Measurements from ENCODE around the genes PHF11 and EBPL.

DNA sequence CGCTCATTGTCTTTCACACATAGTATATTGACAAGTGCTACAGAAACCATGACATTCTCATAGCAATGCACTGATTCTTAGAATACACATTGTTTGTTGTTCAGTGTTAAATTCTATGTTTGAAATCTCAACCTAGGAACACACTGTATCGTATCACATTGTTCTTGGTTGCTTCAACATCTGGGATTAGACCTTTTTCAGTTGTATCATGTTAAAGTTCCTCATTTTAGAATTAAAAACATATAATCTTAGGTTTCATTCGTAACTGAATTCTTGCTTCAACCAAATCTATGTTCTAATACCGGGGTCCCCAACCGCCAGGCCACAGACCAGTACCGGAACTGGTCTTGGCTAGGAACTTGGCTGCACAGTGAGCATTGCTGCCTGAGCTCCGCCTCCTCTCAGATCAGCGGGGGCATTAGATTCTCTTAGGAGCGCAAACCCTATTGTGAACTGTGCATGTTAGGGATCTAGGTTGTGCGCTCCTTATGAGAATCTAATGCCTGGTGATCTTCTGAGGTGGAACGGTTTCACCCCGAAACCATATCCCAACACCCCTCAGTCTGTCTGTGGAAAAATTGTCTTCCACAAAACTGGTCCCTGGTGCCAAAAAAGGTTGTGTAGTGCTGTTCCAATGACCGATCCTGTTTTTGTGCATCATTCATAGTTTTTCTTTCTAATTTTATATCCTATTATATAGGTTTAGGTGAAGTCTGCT is 19.2 kb downstream of the ITM2B start:
- RRBS: no CpG with 5 or more reads among the region's 13 CpGs
CAGE:
- cytosol, long polyA plus RNA: no peak
- long polyA plus RNA: no peak
- nucleus, long polyA plus RNA: no peak

DNA sequence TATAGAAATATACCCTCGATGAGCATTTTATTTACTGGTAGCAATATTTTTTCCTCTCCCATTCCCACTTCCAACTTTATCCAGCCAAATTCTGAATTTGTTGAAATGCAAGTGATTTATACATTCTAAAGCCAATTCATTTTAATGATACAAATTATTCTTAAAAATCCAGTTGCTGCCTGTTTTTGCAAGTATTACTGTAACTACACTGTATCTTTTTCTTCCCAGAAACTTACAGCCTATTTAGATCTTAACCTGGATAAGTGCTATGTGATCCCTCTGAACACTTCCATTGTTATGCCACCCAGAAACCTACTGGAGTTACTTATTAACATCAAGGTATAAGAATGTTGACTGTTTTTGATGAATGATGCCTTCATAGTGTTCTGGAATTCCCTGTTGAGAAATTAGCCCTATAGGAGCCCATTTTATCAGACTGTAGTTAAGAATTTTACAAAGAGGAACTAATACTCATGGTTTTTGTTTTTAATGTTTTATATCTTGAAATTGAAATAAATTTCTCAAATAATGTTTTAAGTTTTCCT is 25.0 kb downstream of the ITM2B start:
- RRBS: no CpG with 5 or more reads among the region's 1 CpG
CAGE:
- cytosol, long polyA plus RNA: no peak
- long polyA plus RNA: no peak
- nucleus, long polyA plus RNA: no peak

DNA sequence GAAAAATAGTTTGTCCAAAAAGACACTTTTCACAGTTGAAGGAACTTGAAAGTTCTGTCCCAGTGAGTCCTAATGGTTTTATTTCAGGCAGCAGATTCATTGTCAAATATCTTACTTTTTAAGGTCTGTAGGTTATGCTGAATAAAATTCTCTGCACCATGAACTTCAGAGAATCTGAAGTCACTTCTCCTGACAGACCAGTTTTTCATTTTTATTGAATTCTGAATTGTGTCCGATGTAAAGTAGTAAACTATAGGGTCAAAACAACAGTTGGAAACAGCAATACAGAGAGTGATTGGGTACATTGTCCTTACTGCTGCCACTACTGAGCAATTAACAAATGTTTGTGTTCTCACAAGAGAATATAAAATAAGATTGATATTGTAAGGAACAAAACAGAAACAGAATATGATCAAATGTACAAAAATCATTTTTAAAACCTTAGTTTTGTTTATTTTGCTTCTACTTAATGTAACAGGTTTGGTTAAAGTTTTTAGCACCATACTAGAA is 1.6 kb downstream of the LPAR6 start:
- RRBS: no CpG with 5 or more reads among the region's 1 CpG
CAGE:
- cytosol, long polyA plus RNA: no peak
- long polyA plus RNA: no peak
- nucleus, long polyA plus RNA: no peak

DNA sequence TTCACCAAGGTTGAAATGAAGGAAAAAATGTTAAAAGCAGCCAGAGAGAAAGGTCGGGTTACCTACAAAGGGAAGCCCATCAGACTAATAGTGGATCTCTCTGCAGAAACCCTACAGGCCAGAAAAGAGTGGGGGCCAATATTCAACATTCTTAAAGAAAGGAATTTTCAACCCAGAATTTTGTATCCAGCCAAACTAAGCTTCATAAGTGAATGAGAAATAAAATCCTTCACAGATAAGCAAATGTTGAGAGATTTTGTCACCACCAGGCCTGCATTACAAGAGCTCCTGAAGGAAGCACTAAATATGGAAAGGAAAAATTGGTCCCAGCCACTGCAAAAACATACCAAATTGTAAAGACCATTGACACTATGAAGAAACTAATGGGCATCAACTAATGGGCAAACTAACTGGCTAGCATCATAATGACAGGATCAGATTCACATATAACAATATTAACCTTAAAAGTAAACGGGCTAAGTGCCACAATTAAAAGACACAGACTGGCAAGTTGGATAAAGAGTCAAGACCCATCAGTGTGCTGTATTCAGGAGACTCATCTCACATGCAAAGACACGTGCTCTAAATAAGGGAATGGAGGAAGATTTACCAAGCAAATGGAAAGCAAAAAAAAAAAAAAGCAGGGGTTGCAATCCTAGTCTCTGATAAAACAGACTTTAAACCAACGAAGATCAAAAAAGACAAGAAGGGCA is 5.3 kb upstream of the LPAR6 start:
- RRBS: no CpG with 5 or more reads among the region's 4 CpGs
CAGE:
- cytosol, long polyA plus RNA: no peak
- long polyA plus RNA: no peak
- nucleus, long polyA plus RNA: no peak

- RRBS: no CpG with 5 or more reads among the region's 17 CpGs
CAGE:
- cytosol, long polyA plus RNA: no peak
- long polyA plus RNA: no peak
- nucleus, long polyA plus RNA: no peak
Observed at GRCh38 chr13:48492457-48493416, 40.1 kb downstream of the RCBTB2 start.

- RRBS: no CpG with 5 or more reads among the region's 4 CpGs
CAGE:
- cytosol, long polyA plus RNA: no peak
- long polyA plus RNA: no peak
- nucleus, long polyA plus RNA: no peak
Observed at GRCh38 chr13:48581084-48581353, 48.1 kb upstream of the RCBTB2 start.

- RRBS: no CpG with 5 or more reads among the region's 1 CpG
CAGE:
- cytosol, long polyA plus RNA: no peak
- long polyA plus RNA: no peak
- nucleus, long polyA plus RNA: no peak
Observed at GRCh38 chr13:48654478-48654901, 761 bp downstream of the CYSLTR2 start.

GRCh38 chr13:48655089-48655694 is 1.5 kb downstream of the CYSLTR2 start:
- RRBS: no CpG with 5 or more reads among the region's 7 CpGs
CAGE:
- cytosol, long polyA plus RNA: no peak
- long polyA plus RNA: no peak
- nucleus, long polyA plus RNA: no peak

- RRBS: no CpG with 5 or more reads among the region's 6 CpGs
CAGE:
- cytosol, long polyA plus RNA: no peak
- long polyA plus RNA: no peak
- nucleus, long polyA plus RNA: no peak
Observed at GRCh38 chr13:49136275-49136791, 83.8 kb upstream of the MLNR start.

DNA sequence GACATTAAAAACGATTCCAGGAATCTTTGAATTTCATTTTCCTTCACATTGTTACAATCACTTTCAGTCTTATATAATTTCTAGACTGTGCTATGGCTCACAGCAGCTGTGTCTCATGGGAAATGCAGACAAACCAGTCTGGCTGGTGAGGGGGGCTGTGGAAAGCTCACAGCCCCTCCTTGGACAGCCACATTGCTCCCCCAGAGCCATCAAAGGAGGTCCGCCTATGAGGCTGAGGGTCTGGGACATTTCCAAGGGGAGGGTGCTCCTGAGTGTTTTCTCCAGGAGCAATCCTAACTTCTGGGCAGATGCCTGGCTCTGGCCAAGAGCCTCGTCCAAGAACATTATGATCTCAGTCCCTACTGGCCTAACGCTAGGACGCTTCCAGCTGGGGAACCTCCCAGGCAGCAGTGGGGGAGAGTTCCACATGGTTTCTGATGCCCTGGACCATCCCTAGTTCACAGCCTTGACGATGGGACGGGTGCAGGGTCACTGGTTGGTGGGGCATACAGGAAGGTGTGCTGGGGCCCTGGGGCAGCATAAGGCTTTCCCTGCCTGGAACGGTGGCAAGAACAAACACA is 60.4 kb downstream of the CDADC1 start:
- RRBS: no CpG with 5 or more reads among the region's 8 CpGs
CAGE:
- cytosol, long polyA plus RNA: no peak
- long polyA plus RNA: no peak
- nucleus, long polyA plus RNA: no peak

GRCh38 chr13:49495769-49497018 is at the start of gene PHF11:
Gene PHF11 (plus strand): TSS chr13:49495953.
- RRBS: 1% methylated on average over 26 of the region's 78 CpGs
CAGE:
- cytosol, long polyA plus RNA: start-site peak on the plus strand at chr13:49495943-49496004, 615 and 528 reads in 2 replicates
- long polyA plus RNA: start-site peak on the plus strand at chr13:49495943-49495998, 549 and 517 reads in 2 replicates
- nucleus, long polyA plus RNA: start-site peak on the plus strand at chr13:49495943-49496047, 725 and 1,247 reads in 2 replicates

GRCh38 chr13:49530295-49530899 is 34.6 kb downstream of the PHF11 start:
- RRBS: no CpG with 5 or more reads among the region's 8 CpGs
CAGE:
- cytosol, long polyA plus RNA: no peak
- long polyA plus RNA: no peak
- nucleus, long polyA plus RNA: no peak

DNA sequence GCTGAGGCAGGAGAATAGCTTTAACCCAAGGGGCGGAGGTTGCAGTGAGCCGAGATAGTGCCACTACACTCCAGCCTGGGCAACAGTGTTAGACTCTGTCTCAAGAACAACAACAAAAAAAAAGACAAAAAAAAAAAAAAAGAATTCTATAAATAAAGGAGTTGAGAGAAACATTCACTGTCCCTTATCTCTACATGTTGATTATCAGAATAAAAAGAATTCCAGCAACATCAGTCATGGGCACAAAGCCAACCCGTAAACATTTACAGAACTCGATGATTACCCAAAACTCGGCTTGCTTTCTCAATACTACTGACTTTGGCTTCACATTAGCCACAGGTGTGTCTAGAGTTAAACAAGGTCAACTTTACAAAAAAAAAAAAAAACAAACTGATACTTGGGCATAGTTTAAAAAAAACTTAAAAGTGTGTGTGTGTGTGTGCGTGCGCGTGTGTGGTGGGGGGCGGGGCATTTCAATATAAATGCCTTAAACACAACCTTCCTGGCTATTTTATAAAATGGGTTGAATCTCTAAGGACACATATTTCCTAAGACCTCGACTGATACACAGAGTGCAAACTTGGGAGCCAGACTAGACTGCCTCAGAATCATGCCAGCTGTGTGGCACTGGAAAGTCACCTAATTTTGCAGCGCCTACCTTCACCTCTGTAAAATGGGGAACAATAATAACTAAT is 1.1 kb downstream of the EBPL start:
- RRBS: no CpG with 5 or more reads among the region's 11 CpGs
CAGE:
- cytosol, long polyA plus RNA: no peak
- long polyA plus RNA: no peak
- nucleus, long polyA plus RNA: no peak

DNA sequence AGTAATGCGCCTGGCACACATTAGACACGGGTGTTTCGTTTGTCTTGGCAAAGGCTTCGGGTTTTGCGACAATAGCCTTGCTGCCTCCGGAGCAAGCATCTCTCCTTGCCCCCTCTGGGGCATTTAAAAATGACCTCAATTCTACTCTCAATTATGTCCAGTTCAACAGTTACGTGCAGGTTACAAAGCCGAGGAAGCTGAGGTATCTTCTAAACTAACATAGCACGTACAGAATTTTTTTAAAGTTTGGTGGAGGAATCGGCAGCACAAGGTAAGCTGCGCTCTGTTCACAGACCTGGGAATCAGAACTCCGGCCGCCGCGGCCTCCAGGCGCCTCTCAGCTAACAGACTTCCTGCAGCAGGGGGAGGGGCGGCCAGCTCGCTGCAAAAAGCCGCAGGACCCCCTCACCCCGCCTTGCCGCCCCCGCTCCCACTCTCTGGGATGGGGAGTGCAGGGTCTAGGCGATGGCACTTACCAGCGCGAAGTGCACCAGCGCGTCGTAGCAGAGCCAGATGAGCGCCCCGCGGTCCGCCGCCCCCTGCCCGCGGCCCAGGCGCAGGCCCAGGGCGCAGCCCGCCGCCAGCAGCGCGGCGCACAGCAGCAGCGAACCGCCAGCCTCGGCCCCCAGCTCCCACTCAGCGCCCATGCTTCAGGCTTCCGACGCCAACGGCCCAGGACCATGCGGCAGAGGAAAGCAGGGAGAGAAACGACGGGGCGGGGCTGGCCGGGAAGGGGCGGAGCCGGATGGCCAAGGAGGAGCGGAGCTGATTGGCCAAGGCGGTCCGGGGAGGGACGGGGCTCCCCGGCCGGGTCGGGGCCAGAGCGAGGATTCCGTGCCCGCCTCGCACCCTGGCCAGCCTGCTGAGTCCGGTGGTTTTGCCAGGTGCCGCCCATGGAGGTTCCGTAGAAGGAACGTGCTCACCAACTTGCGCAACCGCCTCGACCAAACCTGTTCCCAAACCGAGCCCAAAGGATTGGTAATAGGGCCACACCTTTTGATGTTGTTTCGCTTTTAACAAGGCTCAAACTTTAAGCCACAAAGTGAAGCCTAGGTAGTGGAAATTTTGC is at the start of gene EBPL:
Gene EBPL (minus strand): TSS at position 709 of the 1,069 bp plus-strand sequence.
- RRBS: under 1% methylated on average over 7 of the region's 76 CpGs
CAGE:
- cytosol, long polyA plus RNA: start-site peak on the minus strand centred at position 688 of the sequence, 44 bp wide, 52 and 203 reads in 2 replicates
- long polyA plus RNA: start-site peak on the minus strand centred at position 691 of the sequence, 44 bp wide, 58 and 321 reads in 2 replicates
- nucleus, long polyA plus RNA: no peak

DNA sequence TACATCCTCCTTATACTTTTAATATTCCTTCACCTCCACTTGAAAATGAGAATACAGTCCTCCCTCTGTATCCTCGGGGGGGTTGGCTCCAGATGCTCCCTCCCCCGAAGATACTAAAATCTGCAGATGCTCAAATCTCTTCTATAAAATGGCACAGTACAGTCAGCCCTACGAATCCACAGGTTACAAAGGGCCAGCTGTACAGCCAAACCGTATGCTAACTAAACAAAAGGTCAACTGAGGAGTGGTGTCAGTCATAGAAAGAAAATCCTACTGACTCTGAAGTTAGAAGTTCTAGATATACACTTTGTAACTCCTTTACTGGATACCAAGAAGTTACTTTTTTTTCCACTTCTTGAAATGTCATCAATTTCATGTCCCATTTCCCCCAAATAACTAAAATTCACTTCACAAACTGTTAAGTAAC is 9.1 kb downstream of the KPNA3 start:
- RRBS: no CpG with 5 or more reads among the region's 4 CpGs
CAGE:
- cytosol, long polyA plus RNA: no peak
- long polyA plus RNA: no peak
- nucleus, long polyA plus RNA: start-site peak on the minus strand centred at position 197 of the sequence, 383 bp wide, 13 and 27 reads in 2 replicates

DNA sequence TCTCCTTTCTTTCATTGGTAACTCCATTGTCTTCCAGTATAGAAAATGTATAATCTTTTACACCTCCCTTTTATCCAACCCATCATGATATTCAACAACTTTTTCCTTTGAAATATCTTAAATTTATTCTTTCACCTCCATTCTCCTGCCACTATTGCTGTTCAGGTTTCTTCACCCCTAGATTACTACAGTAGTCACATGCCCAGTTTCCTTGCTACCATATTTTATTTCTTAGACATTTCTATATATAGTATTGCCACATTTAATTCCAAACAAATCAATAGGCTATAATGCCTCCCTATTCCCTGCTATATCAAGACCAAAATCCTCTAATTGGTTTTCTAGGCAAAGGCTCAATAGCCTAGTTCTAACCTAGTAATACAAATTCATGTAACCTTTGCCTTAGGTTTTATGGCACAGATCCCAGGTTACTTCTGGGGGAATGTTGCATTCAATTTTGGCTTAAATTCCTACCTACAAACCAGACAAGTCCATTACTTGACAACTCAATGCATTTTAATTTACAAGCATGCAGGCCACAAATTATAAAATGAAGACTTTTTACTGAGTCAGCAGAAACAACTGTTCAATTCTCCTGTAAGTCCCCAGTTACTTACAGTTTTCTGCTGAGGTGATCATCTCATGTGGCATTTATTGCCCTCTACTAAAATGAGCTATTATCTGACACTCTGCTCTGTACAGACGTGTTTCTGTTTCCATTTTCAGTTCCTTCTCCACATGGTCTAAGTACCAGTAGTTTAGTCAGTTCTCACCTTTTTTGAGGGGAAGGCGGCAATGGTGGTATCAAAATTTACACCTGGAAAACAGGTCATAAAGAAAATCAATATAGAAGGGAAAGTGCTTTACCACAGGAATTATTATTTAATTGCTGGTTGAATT is 11.6 kb downstream of the KCNRG start:
- RRBS: no CpG with 5 or more reads among the region's 2 CpGs
CAGE:
- cytosol, long polyA plus RNA: no peak
- long polyA plus RNA: no peak
- nucleus, long polyA plus RNA: no peak

DNA sequence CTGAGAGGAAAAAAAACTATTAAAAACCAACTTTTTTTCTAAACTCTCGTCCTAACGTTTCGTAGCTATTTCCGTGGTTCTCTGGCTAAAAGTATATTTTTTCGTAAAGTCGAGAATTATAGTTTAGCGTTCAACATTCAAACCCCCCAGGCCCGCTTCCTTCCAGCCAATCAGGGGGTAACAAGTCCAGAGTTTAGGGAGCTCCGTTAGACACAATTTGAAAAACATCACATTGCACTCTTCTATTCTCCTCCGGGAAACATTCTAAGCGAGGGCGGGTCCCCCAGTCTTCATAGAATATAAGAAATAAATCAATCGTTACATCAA is 64.8 kb downstream of the KCNRG start:
- RRBS: no CpG with 5 or more reads among the region's 13 CpGs
CAGE:
- cytosol, long polyA plus RNA: no peak
- long polyA plus RNA: no peak
- nucleus, long polyA plus RNA: no peak

DNA sequence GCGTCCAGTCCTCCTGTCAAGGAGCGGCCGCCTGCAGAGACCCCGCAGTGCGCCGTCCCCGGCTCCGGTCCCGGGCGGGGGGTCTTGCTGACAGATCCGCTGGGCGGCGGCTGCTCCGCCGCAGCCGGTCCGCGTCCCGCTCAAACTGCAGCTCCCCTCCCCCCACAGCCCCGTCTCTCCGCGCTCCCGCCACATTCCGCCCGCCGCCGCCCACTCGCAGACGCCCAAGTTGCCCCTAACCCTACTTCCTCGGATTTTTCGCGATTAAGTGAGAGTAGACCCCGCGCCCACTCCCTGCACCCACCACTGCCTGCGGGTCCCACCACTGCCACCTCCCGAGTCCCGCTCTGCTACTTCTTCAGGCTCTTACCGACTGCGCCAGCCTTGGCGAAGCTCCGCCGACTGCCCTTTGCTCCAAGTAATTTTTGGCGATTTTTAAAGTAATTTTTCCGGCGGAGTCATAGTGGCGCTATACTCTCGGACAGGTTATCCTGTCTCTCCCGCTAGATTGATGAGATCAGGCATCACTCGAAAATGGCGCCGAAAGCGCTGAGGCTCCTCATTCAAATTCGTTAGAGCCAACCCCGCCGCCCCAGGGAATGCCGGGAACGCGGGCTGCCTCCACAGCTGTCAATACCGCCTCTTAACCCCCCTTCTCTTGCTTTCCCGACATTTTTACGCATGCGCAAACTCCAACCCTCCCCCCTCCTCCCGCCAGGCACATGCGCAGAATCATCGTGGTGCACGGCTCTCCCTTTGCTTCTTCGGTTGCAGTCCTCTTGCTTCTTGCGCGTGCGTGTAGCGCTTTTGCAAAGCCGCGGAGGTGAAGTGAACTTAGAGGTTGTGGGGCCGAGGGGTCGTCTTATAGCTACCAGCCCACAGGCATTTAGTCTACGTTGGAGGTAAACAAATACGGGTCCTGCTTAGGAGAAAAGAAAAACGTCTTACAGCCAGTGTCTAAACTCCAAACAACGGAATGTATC is 66.5 kb downstream of the KCNRG start:
- RRBS: 1% methylated on average over 14 of the region's 79 CpGs
CAGE:
- cytosol, long polyA plus RNA: start-site peak on the minus strand centred at position 555 of the sequence, 39 bp wide, 94 and 114 reads in 2 replicates
- long polyA plus RNA: start-site peak on the minus strand centred at position 536 of the sequence, 14 bp wide, 107 and 97 reads in 2 replicates
- nucleus, long polyA plus RNA: start-site peak on the minus strand centred at position 523 of the sequence, 70 bp wide, 109 and 63 reads in 2 replicates

DNA sequence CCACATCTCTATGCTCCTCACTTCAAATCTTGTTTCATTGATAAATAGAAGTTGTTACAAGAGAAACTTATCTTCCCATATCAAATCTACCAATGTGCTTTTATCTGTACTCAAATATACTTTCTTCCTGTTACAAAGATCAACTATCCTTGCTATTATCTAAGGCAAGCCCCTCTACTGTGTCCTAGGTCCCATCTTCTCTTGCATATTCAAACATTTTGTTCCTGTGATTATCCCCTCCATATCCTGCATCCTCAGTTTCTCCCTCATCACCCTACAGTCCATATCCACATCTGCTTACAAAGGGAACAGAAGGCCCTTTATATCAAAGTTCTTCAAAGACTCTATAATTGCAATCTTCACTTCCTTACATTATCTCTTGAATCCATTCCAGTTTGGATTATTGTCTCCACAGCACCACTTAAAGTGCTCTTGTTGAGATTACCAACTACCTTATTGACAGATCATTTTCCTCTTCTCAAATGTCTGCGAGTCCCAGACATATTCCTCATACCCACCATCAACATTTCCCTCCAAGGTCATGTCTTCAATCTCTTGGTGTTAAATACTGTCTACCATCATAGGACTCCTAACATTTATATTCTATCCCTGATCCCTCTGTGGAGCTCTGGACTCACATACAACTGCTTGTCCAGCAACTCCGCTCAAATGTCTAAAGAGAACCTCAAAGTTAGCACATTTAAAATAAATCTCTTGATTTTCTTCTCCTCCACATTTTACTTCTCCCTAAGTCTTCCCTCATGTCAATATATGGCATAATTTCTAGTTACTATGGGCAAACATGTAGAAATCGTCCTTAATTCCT is 99.3 kb downstream of the KCNRG start:
- RRBS: no CpG with 5 or more reads among the region's 3 CpGs
CAGE:
- cytosol, long polyA plus RNA: no peak
- long polyA plus RNA: no peak
- nucleus, long polyA plus RNA: no peak

- RRBS: no CpG with 5 or more reads among the region's 4 CpGs
CAGE:
- cytosol, long polyA plus RNA: no peak
- long polyA plus RNA: no peak
- nucleus, long polyA plus RNA: no peak
Observed at GRCh38 chr13:50119523-50120116, 104.4 kb downstream of the KCNRG start.